Mesothelial cell of epicardium (in vitro differentiated cells): ENCODE results near the genes PFDN4 and DOK5.

- PRO-cap = no peak
These were observed 42.3 kb downstream of the NFATC2 start for GRCh38 chr20:51500198-51500737.

DNA sequence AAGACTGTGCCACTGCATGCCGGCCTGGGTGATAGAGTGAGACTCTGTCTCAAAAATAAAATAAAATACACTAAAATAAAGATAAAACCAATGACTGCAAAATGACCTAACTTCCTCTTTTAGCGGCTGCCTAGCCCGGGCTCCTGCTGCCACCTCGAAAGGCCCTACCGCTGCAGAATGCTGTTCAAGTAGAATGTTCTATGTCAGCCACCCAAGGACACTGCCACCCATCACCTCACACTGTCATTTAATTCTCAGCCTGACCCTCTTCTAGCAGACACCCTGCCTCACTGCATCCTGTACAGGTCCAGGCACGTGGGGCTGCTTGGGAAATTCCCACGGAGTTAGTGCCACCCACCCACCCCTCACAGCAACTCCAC lies 17.4 kb downstream of the NFATC2 start:
- PRO-cap = no peak

- PRO-cap = no peak
These were observed 16.6 kb downstream of the NFATC2 start for GRCh38 chr20:51525549-51526591.

DNA sequence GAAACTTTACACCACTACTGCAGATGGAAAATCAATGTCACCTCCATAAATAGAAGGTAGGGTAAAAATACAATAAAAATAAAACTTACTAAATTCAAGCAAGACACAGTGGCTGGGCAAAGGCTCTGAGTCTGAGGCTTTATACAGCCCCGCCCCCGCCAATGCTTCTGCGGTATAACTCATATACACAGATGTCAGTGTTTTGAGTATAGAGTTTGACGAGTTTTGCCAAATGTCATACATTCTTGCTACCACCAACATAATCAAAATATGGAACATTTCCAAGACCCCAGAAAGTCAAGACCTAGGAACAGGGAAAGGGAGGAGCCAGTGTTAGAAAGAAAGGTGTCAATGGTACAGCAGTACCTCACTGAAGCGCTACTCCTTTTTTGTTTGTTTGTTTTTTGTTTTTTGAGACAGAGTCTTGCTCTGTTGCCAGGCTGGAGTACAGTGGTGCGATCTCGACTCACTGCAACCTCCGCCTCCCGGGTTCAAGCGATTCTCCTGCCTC lies 12.7 kb downstream of the NFATC2 start:
- PRO-cap = no peak

DNA sequence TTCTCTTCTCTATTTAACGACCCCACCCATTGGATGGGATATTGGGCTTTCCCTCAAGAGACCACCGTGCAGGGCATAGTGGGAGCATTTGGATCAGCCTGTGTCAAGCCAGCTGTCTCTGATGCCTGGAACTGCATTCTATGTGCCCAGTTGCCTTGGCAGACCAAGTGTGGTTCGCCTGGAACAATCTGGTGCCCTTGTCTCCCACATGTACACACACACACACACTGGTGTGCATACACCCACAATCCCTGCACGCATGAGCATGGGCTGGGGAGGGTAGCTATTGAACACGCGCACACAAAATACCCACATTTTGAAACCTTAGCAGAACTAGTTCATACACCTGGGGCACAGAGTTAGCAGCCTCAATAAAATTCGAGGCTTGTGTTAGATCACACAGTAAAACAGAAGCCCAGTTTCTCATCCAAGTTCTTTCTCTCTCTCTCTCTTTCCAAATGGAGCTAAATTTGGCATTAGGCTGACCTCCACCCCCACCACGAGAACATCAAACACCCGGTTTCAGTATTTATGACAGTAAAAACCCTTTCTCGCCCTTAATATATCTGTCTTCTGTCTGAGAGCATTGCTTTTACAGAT lies 18.1 kb upstream of the NFATC2 start:
- PRO-cap = no peak

DNA sequence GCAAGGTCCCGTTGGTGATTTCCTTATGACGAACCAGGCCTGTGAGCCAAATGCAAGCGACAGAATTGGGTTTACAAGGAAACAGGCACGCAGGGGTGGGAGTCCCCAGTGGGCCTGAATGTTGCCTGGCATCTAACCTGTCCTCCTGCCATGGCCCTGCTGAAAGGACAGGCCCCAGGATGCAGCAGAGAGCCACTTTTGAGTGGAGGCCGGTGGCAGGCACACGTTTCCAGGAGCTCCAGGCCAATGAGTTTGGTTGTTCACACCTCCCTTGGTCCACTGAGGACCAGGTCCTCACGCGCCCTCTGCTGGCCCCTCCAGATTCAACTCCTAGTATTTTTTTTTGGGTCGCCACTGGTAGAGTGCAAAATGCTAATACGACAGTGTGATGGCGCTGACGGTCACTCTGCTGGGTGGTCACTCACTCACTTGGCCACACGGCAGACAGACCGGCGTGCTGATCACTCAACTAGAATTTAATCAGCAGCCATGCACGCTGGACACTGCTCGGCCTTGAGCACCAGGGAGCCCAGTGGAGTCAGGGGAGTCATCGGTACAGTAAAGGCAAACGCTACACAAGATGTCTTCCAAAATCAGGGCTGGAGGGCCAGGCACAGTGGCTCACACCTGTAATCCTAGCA lies 81.7 kb upstream of the NFATC2 start:
- PRO-cap = no peak

DNA sequence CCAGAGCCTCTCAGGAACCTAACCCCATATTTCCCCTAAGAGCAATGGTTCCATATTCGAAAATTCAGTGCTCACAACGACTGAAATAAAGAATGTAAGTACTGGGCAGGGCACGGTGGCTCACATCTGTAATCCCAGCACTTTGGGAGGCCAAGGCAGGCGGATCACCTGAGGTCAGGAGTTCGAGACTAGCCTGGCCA lies 7.9 kb downstream of the ATP9A start:
- PRO-cap = no peak

GRCh38 chr20:52230518-52230890 lies 38.9 kb upstream of the ZFP64 start:
- PRO-cap = no peak

- PRO-cap = no peak
These were observed 301.7 kb upstream of the ZFP64 start for GRCh38 chr20:52492870-52494049.

DNA sequence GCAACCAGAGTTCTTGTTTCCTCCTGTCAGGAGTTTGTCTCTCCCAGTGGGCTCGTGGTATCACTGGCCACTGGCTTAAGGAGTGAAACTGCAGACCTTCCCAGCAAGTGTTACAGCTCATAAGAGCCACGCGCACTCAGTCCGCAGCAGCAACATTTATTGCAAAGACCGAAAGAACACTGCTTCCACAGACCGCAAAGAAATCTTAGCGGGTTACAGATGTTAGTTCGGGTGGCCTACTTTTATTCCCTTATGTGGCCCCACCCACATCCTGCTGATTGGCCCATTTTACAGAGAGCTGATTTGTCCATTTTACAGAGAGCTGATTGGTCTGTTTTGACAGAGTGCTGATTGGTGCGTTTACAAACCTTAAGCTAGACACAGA lies 244.5 kb upstream of the TSHZ2 start:
- PRO-cap = no peak

DNA sequence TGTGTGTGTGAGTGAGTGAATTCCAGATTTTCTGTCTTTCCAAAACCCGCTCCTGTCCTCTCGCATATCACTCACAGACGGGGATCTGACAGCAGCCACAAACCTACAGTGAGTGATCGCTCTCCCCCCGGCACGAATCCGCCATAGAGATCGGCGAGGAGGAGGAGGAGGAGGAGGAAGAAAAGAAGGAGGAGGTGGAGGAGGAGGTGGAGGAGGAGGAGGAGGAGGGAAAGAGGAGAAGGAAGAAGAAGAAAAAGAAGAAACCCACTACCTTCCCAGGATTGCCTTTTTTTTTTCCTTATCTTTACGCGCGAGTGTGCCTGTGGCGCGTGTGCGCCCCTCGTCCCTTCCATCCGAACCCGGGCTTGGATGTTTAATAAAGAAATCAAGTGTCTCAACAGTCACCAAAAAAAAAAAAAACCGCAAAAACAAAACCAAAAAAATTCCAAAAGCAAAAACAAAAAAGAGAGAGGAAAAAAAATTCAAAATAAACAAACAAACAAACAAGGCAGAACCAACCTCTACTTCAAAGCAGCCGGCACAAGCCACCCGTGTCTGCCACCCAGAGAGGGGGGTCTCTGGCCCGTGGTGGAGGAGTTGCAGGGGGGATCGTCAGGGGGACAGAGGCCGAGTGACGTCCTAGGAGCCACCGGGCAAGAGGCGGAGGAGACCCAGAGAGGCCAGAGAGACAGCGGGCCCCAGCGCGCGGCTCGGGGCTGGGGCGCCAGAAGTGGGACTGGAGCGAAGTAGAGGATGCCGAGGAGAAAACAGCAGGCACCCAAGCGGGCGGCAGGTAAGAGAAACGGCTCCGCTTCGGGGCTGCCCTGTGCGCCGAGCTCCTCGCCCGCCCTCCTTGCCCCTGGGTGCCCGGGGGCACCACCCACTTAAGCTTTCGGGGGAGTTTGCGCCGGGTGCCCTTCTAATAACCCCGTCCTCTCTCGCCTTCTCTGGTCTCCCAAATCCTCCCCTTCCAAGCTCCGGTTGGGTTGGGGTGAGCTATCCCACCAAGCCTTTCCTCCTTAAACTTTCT lies 698 bp downstream of the TSHZ2 start:
- PRO-cap = no peak

DNA sequence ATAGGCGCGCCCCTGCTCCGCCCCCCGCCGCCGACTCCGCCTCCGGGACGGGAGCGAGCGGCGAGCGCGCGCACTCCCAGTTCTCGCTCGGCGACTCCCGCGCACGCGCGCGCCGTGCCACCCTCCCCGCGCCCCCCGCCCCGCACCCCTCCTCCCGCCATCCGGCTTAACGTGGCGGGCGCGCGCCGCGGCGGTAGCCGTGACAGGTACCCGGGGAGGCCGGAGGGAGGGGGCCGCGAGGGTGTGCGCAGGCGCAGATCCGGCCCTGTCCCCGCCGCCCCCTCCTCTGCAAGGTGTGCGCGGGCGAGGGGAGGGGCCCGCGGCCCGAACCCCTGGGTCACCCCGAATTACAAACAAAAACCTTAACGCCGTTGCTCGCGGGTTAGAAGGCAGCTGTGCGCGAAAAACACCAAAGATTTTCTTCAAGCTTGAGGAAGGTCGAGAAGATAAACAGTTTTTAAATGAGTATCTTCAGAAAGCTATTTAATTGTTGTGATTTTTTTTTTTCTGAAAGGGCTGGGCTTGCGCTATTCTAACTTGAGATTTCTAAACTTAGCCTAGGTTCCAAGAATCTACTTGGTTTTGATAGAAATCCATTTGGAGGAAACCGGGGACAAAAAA lies 891 bp upstream of the ZNF217 start:
- PRO-cap = unidirectional peak, plus-strand start at position 291 of the sequence

DNA sequence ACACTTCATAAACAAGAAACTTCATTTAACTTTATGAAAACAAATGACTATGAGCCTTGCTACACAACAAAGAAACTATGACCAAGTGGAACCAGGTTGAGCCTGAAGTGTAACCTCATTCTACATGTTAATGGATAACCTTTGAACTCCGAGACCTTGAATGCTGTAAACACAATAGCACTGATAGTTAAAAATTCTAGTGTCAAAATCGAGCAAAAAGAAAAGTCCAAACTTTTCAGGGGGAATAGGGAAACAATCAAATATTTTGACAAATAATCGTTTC lies 2.1 kb upstream of the ZNF217 start:
- PRO-cap = no peak

DNA sequence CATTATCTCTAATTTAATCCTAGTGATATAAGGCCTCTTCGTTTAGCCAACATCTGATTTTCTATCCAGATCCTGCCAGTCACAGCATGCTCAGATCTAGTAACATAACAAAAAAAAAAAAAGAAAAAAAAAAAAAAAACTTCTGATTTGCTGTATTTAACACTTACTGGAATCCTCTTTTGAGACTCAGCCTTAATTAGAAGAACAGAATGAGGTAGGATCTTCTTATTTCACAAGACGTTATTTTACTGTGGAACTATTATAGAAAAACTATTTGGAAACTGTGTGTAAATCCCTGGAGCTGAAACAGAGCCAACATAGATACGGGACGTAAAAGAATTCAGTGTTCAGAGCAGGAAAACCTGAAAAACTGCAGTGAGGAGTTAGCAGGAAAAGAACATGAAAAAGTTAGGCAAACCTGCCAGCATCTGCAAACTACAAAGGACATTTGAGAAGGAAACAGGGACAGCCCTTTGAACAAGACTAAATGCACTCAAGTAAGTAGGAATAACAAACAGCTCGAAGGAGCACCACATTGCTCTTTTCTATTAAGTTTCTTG lies 3.4 kb upstream of the ZNF217 start:
- PRO-cap = no peak

DNA sequence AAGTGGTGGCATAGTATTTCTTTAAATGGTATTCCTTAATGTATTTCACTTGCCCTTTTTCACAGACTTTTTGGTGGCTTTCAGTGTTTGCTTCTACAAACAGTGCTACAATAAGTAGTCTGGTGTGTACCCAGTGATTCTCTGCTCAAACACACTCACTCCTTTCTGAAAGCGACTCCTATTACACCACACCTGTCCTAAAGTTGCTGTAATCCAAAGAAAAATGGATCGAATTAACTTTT lies 145.9 kb upstream of the ZNF217 start:
- PRO-cap = no peak

DNA sequence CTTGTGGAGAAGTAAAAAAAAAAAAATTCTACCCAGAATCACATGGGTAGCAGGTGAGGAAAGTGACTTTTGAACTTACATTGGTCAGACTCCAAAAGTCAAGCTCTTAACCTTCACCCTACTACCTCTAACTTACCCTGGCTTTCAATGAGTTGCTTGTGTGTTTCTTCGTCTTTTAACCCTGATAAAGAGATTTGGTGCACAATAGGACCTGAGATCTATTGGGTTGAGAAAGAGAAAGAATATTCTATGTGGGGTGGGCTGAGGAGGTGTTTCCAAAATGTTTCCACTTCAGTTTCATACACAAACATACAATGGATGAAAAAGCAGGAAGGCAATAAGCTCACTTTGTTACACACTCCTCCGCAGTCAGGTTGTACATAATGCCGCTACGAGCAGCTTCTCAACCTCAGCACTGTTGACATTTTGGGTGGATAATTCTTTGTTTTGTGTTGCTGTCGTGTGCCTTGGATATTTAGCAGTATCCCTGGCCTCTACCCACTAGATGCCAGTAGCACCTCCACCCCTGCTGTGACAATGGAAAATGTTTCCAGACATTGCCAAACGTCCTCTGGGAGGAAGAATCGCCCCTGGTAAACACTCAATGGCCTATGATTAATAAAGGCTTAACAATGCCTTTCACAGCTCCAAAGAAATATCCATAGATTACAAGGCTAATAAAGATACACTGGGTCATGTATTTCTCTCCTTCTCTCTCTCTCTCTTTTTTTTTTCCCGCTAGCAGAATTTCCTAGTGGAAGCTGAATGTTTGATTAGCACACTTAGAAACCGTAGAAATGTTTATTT lies 193.1 kb upstream of the ZNF217 start:
- PRO-cap = no peak

GRCh38 chr20:53865605-53866595 lies 204.5 kb downstream of the BCAS1 start:
- PRO-cap = no peak

DNA sequence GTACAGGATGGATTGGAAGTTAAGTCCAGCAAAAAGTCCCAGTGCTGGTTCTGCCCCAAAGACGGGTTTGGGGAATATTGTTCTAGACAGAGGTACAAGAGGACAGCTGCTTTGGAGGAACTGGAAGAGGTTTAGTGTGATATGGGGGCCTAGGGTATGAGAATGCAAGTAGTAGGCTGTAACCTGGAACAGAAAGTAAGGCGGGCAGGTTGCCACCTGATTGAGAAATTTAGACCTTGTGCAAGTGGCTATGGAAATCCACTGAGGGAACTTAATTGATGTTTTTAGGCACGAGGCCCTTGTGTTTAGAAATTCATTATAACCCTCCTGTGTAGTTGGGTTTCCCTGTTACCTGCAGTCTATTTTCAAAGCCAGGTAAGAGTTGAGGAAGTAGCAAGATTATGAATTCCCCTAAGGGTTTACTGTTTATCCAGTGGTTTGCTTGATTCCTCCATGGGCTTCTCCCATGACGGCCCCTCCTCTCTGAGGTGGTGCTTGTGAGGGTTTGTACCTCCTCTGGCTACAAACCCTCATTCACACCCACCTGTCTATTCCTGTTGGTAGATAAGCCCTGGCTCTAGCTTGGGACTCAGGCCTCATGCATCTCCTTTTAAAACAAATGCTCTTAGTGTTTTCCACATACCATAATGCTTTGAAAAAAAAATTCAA lies 42.0 kb upstream of the BCAS1 start:
- PRO-cap = no peak

DNA sequence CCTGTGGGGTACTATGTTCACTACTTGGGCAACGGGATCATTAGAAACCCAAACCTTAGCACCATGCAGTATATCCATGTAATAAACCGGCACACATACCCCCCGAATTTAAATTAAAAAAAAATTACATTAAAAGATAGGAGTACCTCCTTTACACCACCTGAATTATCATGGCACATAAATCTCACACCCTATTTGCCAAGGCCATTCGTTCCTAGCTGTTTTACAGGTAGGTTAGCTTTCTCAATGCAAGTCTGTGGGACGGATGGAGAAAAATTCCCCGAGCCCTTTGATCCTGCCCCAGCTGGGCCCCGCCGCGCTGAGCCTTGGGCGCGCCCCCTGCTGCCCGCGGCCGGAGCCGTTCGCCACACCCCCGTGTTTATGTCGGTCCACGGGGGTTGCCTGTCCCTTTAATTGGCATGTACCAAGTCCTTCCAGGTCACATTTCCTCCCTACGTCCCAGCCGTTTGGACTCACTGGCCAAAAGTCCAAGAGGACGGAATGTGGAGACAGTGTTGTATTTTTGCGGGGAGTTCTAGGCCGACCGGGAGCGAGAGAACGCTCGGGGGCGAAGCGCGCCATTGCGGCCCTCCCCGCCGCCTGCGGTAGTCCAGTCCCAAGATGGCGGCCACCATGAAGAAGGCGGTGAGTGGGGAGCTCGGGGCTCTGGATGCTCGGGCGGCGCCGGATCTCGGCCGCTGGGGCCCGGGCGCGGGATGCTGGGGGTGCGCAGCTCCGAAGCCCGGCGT lies at the start of gene PFDN4:
PFDN4 (plus strand) TSS at position 608 of the 749 bp plus-strand sequence.
- PRO-cap = unidirectional peak, plus-strand start at position 387 of the sequence; unidirectional peak, plus-strand start at position 619 of the sequence

- PRO-cap = no peak
These were observed at the start of gene DOK5 for GRCh38 chr20:54475417-54476579. TSS of gene DOK5 (plus strand) at chr20:54475593.